Frontal cortex (tissue), 2 donors: Measurements from ENCODE around the genes HNRNPR and ASAP3.

- RAMPAGE, long total RNA, result no peak
Observed at GRCh38 chr1:22637370-22637780, 947 bp downstream of the C1QA start.

GRCh38 chr1:22712333-22712631 lies 1.6 kb downstream of the EPHB2 start:
- RAMPAGE, long total RNA, result no peak

- RAMPAGE, long total RNA, result no peak
Observed at GRCh38 chr1:22831883-22832451, 121.3 kb downstream of the EPHB2 start.

DNA sequence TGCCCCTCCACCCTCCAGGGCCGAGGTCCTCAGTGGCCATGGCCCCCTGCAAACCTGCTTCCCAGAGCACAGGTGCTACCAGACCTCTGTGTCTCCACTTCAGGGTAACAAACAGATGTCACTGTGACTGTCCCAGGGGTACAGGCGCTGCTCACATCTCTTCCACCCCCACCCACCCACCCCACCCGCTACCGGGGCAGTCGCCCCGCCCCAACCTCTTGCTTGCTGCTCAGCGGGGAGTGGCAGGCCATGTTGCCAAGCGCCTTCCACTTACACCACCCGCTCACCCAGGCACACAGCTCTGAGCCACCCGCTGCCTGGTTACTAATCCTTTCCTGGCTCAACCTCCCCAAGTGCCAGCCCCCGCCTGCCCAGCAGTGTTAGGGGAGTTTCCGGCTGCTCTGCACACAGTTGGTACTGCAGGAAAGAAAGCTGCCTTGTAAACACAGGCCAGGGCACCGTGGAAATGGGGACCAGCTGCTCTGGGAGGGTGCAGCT lies 56.3 kb downstream of the LACTBL1 start:
- RAMPAGE, long total RNA, result no peak

- RAMPAGE, long total RNA, result no peak
Observed at GRCh38 chr1:23068327-23068913, 49.2 kb downstream of the KDM1A start.

DNA sequence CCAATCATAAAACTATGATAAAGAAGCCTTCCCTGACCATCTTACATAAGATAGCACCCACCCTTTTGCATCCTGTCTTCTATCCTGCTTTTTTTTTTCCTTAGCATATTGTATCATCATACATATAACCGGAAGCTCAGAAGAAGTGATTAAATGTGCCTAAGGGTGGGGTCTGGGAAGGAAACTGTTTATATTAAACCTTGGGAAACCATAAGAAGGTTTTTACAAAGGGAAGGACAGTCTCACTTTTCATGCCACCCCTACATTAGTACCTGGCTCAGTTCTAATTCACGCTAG lies 82.6 kb downstream of the KDM1A start:
- RAMPAGE, long total RNA, result no peak

DNA sequence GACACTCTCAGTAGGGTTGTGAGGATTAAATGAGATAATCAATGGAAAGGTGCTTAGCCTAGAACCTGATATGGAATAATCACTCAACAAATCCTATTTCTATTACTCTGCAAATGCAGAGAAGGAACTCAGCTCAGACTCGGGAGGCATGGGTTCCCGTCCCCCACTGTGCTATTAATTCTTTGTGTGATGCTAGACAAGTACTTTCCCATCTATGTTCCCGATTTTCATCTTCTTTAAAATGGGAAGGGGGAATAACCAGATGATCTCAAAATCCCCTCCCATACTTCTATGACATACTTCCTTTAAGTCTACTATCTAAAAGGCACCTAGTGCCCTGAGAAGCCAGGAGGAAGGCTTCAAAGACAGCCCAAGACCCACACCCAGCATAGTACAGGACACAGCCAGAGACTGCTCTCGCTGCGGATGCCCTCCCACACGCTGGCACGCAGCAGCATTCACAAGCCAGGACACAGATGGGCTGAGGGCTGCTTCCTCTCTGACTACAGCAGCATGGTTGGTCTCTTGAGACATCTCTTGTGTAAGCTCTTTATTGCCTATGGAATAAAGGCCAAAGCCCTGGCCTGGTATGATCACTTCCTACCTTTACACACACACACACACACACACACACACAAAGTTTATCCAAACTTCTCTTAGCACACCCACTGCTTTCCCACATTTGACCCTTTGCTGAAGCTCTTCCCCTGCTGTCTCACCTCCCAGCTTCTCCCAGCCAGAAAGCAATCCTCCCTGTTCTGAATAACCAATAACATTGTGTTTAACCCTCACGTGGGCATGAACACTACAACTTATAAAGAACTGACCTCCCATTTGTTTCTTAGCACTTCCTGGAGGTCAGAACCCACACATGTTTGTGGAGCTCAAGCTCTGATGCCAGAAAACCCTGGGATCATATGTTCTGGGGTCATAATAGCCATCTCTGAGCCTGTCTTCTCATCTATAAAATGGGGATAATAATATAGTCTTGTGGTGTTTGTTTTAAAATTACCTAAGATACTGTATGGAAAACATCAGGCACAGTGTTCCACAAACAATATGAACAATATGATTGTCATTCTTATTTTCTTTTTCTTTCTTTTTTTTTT lies 47.6 kb downstream of the HTR1D start:
- RAMPAGE, long total RNA, result no peak

- RAMPAGE, long total RNA, result no peak
Observed at GRCh38 chr1:23224908-23225480, 7.7 kb upstream of the HTR1D start.

DNA sequence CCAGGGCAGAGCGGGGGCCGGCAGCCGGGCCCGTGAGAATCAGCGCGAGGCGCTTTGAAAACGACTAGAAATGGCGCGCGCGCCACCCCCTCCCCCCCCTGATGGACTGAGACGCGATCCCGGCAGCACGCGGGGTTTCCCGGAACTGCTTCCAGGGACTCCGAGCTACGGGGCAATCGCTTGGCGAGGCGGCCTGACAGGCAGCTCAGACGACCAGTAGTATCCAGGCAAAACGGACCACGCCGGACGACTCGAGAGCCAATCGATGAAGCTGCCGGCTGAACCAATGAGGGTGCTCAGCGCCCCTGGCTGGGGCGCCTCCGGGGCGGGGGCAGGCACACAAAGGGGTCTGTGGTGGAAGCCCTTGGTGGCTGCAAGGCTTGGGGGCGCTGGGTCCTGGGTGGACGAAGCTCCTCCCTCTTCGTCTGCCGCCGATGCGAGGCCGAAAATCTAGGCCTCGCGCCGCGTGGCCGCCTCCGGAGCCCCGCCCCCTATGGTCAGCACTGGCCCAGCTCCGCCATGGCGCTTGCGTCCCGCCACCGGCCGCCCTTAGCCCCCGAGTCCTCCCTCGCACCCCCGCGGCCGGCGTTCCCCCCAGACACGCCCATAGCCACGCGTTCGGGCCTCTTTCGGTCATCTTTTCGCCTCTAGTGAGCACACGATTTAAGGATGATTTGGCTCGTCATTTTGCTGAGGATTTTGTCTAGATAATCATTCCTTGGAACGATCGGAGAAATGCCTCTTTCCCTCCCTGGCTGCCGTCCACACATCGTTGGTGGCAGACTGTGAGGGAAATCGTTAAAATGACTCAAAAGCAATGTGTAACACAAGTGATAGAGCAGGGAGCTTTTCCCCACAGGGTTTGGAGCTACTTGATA lies at the start of gene HNRNPR:
Gene HNRNPR (minus strand): TSS at position 75 of the 878 bp plus-strand sequence.
- RAMPAGE, long total RNA, result no peak

- RAMPAGE, long total RNA, result no peak
Observed at GRCh38 chr1:23422325-23422968, 2.1 kb downstream of the TCEA3 start.

DNA sequence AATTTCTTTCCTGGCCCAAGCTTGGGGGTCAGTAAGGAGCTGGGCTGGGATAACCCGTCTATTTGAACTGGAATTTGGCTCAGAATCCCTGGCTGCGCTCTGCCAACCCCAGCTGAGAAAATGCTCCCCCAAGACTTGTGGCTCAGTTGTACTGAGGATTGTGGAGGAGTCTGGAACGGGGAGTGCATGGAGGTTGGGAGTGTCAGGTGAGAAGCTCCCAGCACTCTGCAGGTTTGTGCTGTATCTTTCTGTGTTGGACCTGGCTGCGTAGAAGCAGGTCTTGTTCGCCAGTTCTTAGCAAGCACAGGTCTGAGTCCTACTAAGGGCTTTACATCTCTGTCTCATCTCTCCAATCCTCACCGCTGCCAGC lies 1.6 kb downstream of the TCEA3 start:
- RAMPAGE, long total RNA, result no peak

DNA sequence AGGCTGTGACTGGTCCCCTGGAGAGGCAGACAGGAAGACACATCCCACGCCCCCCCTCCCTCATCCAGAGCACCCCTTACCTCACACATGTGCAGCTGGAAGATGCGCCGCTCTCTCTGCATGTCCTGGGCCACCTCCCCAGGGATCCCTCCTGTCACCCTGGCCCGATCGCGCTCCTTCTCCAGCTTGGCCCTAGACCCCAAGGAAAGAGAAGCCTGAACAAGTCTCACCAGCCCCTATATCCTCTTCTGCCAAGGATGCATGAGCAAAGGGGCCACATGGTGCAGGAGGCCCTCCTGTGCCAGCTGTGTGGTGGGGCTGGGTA lies 17.8 kb upstream of the TCEA3 start:
- RAMPAGE, long total RNA, result no peak

- RAMPAGE, long total RNA, result no peak
Observed at GRCh38 chr1:23451891-23452519, 27.5 kb upstream of the TCEA3 start.

- RAMPAGE, long total RNA, result no peak
Observed at GRCh38 chr1:23483806-23484934, at the start of gene ASAP3. Gene ASAP3, minus strand, starts transcription at chr1:23484179.

DNA sequence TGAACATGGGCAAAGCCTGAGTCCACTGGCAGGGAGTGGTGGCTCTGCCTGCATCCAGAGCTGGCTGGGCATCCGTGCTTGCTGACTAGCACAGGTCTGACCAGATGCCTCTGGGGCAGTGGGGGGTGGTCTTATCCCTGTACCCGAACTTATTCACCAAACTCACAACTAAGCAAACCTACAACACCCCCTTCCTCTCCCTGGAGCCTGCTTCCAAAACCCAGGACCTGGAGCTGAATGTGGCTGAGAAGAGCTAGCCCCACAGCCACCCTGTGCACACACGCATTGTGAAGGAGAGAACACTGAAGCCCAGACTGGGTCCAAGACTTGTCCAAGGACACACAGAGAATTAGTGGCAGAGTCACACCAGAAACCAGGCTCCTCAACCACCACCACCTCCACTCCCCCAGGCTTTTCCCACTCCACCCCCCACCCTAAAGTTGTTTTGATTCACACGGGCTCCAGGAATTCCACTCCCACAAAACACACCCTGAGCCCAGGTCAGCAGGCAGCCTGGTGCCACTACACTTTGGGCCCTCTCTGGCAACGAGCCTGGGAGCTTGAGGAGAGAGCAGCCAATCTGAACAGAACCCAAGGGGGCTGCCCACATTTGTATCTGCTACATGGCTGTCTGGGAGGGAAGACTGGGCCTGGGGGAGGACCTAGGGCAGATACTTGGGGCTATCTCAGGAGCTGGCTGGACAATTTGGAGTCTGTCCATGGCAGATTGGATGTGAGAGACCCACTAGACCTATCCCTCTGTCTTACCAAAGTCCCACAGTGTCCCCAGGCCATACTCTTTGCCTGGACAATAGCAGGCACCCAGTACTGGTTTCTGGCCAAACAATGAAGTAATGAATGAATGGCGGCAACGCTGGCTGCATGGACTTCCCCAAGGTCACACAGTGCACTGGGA lies 1.4 kb downstream of the E2F2 start:
- RAMPAGE, long total RNA, result no peak

- RAMPAGE, long total RNA, result no peak
Observed at GRCh38 chr1:23533046-23533501, 2.0 kb upstream of the E2F2 start.

GRCh38 chr1:23539743-23540255 lies 8.8 kb upstream of the E2F2 start:
- RAMPAGE, long total RNA, result no peak

GRCh38 chr1:23554778-23555689 lies 4.3 kb downstream of the ID3 start:
- RAMPAGE, long total RNA, result no peak

- RAMPAGE, long total RNA, result no peak
Observed at GRCh38 chr1:23626843-23627705, 64.5 kb upstream of the RPL11 start.

DNA sequence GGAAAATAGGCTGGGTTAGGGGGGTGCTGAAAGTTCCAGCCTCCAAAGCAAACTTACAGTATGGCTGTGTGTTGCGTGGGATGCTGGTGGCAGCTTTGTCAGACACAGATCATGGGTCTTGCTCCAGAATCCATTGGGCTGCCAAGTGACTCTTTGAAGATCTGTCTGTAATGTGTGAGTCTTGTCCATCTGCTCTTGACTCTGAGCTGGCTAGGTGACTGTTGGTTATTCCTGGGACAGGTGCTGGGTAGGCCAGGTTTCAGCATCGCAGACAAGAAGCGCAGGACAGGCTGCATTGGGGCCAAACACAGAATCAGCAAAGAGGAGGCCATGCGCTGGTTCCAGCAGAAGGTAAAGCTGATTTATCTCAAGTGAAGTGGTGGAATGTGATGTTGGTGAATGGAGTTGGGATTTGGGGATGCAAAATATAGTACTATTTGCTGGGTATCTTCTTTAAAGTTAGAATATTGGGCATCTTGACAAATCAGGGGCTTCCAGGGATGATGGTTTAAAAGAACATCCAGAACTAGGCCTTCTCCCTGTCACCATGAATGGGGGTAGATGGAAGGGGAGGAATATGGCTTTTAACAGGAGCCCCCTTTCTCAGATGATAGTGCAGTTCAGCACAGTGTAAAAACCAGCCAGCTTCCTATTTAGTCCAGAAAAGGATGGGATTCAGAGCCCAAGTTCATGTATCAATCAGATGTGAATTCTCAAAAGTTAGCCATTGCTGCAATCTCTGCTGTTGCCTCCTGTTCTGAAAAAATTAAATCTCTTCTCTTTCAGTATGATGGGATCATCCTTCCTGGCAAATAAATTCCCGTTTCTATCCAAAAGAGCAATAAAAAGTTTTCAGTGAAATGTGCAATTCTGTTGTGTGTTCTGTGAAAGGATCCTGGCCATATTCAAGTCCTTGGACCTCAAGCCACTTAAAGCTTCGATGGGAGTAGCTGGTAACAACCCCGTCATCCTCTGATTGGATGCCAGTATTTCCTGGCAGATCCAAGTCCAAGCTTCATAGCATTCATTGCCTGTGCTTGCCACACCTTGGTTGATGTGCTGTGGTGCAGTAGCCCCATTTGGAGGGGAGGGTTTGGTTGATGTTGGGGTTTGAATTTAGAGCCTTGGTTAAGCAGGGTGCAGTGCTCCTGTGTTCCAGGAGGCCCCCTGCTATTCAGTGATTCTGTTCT lies 4.3 kb downstream of the RPL11 start:
- RAMPAGE, long total RNA, result no peak